NT2/D1 (cell line): ENCODE measurements around a stretch of chr3.

DNA sequence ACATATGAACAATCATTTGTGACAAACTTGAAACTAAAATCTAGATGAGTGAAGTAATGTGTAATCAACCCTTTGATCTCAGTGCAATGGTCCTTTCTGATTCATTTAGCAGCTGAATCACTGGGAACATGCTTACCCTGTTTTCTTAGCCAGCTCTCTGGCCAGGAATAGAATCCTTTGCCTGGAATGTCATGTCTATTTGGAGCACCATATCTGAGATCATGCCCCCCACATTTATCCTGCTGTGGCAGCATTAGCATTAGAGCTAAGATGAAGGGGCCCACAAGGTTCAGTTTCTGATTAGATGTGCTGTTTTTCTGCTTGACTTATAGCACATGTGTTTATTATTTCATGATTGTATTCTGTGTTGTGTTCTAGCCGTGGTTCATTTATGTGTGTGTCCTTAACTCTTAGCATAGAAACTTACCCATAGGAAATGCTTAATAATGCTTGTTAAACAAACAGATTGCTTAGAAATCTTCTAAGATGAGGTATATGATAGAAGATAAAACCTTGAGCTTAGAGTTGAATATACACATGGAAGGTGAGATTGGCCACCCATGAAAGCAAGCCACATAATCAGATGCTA, 309.9 kb downstream of the OXSM start:
- RRBS, 2 experiments, result no CpG with 5 or more reads among the region's 1 CpG

GRCh38 chr3:27436058-27436669, 48.0 kb downstream of the SLC4A7 start:
- RRBS, 2 experiments, result no CpG with 5 or more reads among the region's 5 CpGs

DNA sequence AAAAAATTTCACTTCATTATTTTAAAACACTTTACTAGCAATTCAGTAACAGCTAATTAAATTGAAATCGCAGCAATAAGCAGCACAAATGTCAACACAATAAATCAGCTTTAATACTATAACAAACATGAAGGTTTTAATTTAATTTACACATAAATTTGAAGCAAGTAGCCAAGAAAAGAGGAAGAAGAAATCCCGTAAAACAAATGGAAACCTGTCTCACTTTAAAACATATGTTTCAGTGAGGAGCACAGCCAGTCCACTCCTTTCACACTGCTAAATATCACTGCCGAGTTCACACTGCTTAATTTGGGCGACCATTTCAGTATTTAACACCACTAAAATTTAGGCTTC, 16.8 kb downstream of the SLC4A7 start:
- RRBS, 2 experiments, result no CpG with 5 or more reads among the region's 4 CpGs

DNA sequence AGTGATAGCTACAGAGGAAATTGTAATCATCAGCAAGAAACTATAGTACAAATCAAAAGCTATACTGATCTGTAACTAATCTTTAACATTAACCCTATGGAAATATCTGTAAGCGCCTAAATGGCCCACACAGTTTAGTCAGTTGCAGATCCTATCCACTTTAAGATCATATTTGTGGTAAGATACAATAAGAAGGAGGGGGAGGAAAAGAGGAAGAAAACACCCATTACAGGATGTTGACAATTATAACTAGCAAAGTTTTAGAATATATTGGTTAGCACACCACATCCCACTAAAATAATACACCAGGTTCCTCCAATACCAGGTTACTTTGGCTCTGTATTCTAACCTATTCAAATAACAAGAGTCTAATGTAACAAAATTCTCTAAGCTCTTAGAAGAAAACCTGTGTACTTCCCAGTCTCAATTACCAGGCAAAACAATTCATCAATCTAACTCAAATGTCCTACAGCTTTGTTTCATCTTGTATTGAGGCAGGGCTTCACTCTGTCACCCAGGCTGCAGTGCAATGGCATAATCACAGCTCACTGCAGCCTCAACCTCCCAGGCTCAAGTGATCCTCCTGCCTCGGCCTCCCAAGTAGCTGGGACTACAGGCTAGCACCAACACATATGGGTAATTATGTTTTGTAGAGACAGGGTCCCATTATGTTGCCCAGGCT, 4.3 kb downstream of the SLC4A7 start:
- RRBS, 2 experiments, result no CpG with 5 or more reads among the region's 2 CpGs

DNA sequence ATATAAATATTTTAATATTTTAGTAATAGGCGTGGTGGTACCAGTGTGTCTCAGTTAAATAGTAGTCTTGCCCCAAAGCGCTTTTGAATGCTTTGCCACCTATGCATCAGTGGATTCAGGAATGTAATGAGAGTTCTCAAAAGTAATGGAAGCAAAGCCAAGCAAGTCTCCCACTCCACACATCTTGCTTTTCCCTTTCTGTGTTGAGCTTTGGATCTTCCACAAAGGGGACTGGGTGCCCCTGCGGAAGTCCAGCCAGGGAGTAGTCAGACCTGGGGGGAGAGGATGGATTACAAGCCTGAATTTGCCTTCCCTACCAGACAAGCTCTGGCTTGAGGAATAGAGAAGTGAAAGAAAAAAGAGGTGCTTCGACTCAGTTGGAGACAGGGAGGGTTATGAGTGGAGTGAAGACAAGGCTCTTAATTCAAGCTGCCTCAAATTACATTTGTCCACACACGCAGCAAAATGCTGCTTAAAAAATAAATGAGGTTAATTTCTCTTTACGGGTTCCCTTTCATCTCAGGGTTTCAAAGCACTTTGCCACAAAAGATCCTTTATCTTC, 48.9 kb upstream of the SLC4A7 start:
- RRBS, 2 experiments, result no CpG with 5 or more reads among the region's 6 CpGs

- RRBS, 2 experiments, result 0% methylated on average over 1 of the region's 21 CpGs; no CpG with 5 or more reads in 1 of the 2 experiments
Measured at GRCh38 chr3:27714720-27715051, 7.4 kb downstream of the EOMES start.

DNA sequence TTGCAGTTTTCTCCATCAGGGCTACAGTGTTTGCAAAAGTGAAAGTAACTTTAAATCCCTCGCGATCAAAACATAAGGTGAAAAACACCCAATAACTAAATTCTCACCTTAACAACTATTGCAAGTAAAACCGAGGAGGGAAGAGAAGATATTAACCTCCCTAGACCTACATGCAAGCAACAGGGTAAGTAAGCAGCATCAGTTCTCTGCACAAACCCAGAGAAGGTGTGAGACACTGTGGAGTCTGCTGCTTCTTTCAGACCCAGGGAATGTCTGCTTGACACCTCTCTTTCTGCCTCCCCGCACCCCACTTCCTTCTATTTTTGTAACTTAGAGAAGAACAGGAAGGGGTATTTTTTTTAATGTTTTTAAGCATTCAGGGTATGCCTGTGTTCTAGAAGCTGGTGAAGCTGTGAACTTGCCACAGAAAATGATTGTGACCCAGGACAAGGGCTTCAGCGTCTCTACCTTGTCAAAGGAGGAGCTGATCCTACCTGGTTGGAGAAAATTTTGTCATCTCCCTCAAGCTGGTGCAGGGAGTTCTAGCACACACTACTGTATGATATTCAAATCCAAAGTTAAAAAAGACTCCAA, 159.3 kb upstream of the EOMES start:
- RRBS, 2 experiments, result no CpG with 5 or more reads among the region's 5 CpGs

GRCh38 chr3:28059055-28059777, 182.2 kb upstream of the CMC1 start:
- RRBS, 2 experiments, result no CpG with 5 or more reads among the region's 34 CpGs

DNA sequence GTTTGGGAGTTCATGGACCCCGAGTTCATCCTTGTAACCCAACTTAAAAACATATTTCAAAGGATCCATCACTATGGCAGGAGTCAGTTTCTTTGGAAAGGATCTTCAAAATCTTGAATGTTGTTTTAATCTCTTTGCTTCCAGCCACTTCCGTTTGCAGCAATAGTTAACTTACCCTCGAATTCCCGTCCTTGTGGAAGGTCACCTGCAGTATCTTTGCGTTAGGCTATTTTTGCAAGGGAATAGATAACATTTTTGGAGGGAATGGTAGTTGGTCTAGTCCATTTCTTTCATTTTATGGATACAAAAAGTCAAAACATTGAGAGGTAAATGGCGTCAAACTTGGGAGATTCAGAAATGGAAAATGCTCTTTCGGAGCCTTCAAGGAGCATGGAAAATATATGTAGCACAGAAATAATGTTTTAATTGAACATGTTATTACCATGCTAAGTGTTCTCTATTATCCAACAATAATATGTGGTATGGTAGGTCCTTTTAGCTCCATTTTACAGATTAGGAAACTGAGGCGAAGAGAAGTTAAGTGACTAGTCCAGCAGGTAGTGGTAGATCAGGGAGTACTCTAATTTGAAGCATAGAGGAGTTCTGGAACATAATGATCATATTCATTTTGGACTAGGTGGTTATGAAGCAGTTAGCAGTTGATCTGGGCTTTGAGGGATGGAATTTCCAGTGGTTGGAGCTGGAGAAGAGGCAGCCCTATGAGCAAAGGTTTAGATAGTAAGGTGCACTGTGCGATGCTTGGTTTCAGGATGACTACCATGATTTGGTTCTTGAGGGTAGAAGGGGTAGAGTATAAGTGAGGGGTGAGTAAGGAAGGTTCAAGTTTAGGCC, 995 bp downstream of the CMC1 start:
- RRBS, 2 experiments, result no CpG with 5 or more reads among the region's 9 CpGs

- RRBS, 2 experiments, result no CpG with 5 or more reads among the region's 15 CpGs
Measured at GRCh38 chr3:29281249-29281836, 472 bp downstream of the RBMS3 start.

DNA sequence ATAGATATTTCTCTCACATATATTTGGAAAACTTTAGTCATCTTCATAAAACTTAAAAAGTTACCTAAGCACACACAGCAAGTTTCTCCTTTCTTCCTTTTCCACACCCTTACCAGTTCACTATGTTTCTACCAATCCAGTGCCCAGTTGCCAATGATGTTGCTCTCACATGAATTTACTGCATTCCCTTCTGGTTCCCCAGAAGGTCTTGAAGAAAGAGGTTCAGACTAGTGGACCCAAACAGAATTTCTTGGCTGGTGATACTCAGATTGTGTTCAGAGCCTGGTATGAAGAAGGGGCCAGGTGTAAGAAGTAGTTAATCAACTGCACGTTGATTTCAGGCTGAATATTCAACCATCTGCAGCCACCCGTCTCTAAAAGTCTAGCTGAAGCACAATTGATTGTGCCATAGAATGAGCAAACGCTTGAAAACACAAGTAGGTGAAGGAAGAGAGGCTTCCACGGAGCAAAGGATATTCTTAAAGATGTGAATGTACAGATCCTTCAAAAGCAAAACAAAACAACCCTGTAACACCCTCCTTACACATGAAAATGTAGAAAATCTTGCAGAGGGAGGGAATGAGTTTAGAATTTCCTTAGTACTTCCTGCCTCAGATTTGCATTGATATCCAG, 4.6 kb downstream of the RBMS3 start:
- RRBS, 2 experiments, result no CpG with 5 or more reads among the region's 4 CpGs

- RRBS, 2 experiments, result no CpG with 5 or more reads among the region's 4 CpGs
Measured at GRCh38 chr3:29372862-29374093, 92.4 kb downstream of the RBMS3 start.

DNA sequence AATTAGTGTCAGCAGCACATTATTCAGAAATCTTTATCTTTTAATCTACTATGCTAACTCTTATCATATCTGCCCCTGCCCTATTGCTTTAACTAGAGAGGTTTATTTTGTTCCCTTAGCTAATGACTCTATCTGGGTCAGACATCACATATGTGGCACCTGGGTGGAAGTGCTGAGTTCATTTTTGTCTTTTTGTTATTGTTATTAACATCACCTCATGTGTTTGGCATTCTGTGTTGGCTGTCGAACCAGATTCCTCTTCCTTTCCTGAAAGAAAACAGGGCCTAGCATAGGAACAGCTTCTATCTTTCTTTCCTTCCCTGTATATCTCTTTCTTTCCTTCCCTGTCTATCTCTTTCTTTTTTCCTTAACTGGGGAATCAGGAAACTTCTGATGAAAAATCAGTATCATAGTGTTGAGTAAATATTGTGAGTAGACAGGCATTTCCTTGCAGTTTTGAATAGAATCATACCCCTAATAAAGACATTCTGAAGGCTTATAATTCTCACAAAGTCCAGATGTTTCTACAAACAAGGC, 100.8 kb downstream of the RBMS3 start:
- RRBS, 2 experiments, result no CpG with 5 or more reads among the region's 1 CpG

GRCh38 chr3:29616423-29617062, 335.7 kb downstream of the RBMS3 start:
- RRBS, 2 experiments, result no CpG with 5 or more reads among the region's 3 CpGs

DNA sequence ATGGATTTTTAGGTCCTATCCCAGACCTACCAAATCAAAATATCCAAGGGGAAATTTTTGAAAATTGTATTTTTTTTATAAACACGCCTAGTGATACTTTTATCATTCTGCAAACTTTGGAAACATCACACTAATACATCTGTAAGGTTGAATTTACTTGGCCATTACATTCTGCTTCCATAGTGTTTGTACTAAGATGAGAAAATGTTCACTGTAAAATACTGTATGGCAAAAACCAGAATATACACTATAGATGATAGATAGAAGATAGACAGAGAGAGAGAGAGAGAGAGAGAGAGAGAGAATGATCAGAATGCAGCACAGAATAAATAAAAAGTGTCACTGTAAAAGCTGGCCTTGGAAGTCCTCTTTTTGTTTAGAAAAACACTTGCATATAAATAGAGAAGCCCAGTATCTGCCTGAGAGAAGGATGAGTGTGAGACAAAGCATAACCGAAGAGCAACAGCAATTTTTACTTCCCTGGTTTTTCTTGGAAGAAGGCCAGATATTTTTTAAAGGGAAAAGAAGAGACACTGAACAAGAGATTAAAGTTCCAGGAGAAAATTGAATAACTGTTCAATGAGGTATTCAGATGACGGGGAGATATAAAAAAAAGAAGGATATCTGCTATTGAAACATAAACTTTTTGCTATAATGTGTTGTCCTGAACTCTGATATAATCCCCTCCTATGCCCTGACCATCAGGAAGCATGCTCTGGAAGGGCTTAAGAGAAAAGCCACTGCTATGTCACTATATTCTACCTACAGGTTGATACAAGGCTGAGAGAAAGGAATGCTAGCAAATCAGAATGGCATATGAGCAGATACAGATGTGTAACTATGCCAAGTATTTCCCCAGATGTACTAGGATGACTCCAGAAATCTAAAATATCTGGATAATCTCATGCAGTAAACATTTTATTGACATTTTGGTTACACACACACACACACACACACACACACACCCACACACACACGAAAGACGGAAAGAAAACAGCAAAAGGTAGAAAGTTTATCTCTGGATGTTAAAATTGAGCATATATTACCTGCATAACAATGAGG, 358.8 kb downstream of the RBMS3 start:
- RRBS, 2 experiments, result no CpG with 5 or more reads among the region's 5 CpGs

DNA sequence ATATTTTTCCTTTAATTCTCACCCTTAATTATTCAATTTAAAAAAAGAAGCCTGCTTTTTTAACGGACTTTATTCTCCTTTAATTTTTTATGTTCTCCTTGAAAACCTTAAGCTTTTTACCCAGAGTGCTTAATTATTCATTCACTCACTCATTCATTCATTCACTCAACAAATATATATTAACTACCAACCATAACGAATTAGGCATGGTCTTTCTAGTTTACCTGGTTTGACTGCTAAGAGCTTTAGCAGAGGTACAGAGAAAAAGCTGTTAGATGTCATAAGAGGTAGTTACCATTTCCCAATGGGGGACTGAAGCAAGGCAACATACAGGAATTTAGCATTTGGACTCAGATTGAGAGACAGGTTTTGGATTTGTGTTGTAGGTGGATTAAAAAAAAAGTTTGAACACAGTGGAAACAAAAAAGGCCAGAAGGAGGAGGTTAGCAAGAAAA, 634.9 kb upstream of the TGFBR2 start:
- RRBS, 2 experiments, result no CpG with 5 or more reads among the region's 2 CpGs

DNA sequence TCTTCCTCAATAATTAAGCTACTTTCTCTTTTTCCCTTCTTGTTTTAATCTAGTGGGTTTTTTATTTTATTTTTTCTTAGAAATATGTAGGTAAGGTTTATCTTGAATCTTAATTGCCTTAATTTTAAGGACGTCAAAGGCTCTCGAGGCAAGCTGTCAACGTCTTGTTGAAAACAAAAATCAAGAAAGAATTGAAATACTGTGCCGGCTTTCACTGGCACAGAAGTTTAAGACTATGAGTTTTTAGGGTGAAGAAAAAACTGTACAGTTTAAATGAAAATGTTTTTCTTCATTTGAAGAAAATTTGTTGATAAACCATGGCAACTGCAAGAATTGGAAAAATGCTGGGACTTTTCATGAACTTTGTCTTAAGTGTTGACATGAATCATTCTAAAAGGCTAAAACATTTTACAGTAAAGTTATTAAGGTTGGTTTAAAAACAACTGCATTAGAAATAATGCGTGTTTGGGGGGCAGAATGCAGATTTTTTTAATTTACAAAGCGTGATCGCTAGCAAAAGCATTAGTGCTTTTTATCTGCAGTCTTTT, 602.1 kb upstream of the TGFBR2 start:
- RRBS, 2 experiments, result no CpG with 5 or more reads among the region's 7 CpGs

DNA sequence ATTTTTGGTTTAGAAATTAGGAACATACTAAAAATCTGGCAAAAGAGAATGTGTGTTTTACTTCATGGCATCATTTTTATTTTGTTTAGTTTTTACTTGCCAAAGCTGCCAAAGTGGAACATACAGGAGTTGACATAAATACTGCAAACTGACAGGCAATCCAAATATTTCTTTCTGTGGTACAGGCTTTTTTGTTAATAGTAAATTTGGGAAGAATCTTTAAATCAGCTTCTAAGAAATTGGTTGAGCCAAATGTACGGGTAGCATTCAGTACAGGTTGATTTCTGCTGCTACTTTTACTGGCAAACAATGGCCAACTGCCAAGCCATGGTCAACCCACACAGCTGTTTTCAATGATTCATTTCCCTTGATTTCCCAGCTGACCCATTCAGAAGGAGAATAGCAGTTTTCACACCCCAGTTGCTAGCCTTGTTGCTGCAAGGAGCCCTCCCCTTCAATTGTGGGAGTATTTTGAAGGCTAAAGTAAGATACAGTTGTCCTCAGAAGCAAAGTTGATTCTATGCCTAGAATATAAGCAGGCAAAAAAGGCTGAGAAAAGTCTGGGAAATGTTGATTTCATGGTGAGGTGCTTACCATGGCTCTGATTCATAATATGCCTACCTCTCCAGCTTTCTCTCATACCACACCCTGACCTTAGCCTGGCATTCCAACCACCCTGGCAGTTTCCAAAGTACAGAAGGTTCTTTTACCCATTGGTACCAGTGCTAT, 320.4 kb upstream of the TGFBR2 start:
- RRBS, 2 experiments, result no CpG with 5 or more reads among the region's 1 CpG

GRCh38 chr3:30349499-30349901, 256.9 kb upstream of the TGFBR2 start:
- RRBS, 2 experiments, result no CpG with 5 or more reads among the region's 3 CpGs

DNA sequence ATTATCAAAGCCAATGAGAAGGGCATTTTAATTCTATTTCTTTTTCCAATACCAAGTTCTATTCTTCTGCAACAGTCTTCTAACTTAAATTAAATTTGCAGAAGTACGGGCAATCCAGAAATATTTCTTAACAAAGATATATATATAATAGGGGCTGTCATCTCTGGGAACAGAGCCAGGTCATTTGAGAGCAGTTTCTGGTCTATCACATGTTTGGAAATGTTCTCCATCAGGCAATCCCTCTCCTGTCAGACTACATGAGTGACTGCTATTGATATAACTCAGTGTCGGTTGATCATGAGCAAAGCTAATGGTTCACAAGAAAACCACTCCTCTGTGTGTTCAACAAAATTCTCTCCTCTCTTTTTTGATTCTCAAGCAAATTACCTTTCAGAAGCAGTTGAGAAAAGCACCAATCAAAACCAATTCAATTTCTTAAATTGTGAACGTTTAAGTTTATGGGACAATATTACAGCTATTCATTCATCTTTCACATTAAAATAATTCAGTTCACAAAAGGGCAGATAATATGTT, 153.0 kb upstream of the TGFBR2 start:
- RRBS, 2 experiments, result no CpG with 5 or more reads among the region's 3 CpGs